Placental epithelial cell (primary cell): ENCODE data around the gene CCT8L2.

GRCh38 chr22:11824920-11825531 is 3703.0 kb upstream of the OR11H1 start:
- CAGE, long polyA plus RNA: no peak

DNA sequence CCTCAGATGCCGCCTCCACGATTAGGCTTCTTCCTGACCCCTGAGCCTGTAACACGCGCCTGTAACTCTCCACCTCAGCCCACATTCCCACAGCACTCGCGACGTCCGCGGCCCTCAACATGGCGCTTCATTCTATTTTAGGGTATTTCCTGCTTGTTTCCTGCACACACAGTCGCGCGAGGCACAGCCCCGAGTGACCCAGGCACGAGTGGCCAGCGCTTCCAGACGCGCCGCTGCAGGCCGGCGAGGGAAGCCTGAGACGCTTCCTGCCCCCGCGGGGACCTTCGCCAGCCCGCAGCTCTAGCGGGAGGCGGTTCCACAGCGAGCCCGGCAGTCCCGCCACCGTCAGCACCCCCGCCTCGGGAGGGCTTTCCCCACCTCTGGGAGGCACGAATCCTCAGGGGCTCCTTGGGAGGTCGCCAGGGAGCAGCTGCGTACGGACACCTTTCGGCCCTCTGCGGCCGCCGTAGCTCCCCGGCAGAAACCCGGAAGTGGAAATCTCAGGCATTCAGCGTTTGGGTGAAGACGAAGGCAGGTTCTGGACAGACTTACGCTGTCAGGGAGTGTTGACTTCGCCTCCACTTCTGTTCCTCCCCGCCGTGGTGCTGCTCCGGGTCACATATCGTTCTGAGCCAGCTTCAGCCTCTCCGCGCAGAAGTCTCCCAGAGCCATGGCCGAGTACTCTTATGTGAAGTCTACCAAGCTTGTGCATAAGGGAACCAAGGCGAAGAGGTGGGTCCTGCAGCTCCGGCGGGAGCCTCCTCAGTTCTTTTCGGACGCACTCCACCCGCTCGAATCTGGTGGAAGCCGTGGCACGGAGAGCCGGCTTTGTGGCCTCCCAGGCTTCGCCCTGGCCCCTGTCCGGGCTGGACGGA is 2926.0 kb upstream of the OR11H1 start:
- CAGE, long polyA plus RNA: no peak

- CAGE, long polyA plus RNA: no peak
Measured at GRCh38 chr22:15775723-15775976, 85.8 kb downstream of the POTEH start.

- CAGE, long polyA plus RNA: no peak
Measured at GRCh38 chr22:16592620-16592866, at the start of gene CCT8L2. TSS of gene CCT8L2 (minus strand) at chr22:16592810.

- CAGE, long polyA plus RNA: no peak
Measured at GRCh38 chr22:16661437-16662347, 69.1 kb upstream of the CCT8L2 start.

DNA sequence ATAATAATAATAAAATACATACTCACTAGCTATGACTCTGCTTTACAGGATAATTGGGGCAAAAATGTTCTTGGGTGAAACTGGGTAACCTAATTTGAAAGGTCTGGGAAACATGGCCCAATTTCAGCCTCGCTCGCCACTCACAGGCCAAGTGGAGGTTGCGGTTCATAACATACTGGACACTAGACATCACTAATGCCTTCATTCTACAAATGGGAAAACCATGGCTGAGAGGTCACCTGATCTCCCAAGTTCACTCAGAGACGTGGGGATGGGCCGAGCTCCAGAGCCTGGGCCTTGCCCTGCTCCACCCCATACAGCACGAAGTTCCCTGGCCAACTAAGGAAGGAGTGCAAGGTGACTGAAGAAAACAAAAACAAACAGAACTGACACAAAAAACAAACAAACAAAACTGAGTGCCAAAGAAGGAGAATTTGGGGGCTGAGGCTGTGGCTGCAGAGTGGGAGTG is 46.4 kb upstream of the ADA2 start:
- CAGE, long polyA plus RNA: no peak

GRCh38 chr22:17477319-17477999 is 85.8 kb upstream of the SLC25A18 start:
- CAGE, long polyA plus RNA: no peak

- CAGE, long polyA plus RNA: no peak
Measured at GRCh38 chr22:17578135-17578826, 15.0 kb downstream of the SLC25A18 start.

GRCh38 chr22:17701953-17702676 is 63.6 kb downstream of the BCL2L13 start:
- CAGE, long polyA plus RNA: no peak

GRCh38 chr22:17769053-17769252 is 5.3 kb downstream of the BID start:
- CAGE, long polyA plus RNA: no peak

- CAGE, long polyA plus RNA: no peak
Measured at GRCh38 chr22:17795904-17796732, 21.8 kb upstream of the BID start.

DNA sequence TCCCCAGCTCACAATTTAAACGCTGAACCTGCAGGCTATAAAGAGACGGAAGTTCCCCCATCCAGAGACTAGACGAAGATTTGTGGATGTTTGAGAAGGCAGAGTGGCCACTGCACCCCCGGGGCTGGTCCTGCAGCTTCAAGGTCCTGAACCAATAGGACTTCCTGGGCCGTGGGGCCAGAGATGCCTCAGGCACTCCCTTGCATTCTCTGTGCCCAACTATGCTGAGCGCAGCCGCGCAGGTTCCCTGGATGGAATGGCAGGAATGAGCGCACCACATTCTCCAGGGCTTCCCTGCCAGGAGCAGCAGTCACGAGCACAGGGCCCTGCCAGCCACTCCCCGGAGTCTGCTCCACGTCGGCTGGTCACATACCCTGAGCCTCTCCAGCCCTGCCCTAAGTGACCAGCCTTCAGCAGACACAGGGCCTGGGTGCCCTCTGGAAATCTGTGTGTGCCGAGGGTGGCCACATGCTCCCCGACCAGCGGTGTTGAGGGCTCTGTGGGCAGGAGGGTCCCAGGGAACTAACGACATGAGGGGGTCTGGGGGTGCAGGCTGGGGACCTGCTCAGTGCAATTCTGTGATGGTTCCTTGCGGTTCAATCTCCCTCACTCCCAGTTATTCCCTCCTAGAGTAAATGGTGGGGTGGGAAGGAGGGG is 33.8 kb upstream of the BID start:
- CAGE, long polyA plus RNA: no peak

DNA sequence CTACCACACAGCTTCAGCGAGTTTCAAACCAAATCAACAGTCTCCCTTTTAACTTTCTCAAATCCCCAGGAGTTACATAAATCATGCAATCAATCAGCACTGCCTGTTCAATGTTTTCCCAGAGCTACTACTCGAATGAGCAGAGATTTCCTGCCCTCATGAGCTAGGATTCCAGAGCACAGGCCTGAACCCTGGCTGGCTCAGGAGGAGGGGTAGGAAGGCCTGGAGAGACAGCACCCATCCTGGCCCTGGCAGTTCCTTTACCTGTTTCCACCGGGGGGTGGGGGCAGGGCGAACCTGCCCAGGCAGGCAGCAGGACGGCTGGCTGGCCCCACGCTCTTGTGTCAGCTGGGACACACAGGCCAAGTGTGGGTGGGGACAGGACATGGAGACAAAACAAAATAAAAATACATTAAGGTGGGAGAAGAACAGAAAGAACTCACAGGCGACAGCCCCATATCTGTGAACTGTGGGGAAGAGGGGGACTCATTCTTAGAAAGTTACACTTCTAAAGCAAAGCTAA is 109.8 kb upstream of the BID start:
- CAGE, long polyA plus RNA: no peak

- CAGE, long polyA plus RNA: no peak
Measured at GRCh38 chr22:17889984-17891205, 116.1 kb upstream of the BID start.

DNA sequence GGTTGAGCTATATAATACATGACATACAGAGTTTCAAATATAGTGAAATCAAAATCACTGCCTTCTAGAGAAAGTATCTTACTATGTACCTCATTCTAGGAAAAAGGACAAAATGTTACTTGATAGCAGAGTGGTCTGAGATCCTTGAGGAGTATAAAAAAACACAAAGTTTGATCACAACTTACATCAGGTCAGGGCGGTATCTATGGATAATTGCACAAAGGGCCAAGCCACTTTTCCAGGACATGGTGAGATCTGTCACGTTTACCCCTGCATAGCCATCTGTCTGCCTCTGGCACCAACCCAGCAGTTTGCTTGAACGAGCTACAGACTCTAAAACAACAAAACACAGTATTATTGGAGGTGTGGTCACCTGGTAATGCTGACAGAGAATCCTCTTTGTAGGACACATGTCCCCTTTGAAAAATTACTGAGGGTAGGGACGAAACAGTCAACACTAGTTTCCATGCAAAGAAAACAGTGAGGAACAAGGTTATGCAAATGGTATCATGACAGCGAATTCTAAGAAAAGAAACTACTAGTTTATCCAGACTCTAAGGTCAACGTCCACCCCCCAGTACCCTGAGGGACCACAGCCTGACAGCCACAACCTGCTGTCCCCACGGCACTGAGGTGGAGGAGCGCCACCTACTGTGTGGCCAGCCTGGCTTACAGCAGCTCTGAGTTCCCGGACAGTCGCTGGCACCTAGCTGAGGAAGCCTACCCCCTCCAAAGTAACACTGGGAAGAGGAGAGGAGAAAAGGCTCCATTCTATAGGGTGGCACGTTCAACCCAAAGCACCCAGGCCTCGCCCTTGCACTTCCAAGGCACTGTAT is 117.2 kb upstream of the BID start:
- CAGE, long polyA plus RNA: no peak

DNA sequence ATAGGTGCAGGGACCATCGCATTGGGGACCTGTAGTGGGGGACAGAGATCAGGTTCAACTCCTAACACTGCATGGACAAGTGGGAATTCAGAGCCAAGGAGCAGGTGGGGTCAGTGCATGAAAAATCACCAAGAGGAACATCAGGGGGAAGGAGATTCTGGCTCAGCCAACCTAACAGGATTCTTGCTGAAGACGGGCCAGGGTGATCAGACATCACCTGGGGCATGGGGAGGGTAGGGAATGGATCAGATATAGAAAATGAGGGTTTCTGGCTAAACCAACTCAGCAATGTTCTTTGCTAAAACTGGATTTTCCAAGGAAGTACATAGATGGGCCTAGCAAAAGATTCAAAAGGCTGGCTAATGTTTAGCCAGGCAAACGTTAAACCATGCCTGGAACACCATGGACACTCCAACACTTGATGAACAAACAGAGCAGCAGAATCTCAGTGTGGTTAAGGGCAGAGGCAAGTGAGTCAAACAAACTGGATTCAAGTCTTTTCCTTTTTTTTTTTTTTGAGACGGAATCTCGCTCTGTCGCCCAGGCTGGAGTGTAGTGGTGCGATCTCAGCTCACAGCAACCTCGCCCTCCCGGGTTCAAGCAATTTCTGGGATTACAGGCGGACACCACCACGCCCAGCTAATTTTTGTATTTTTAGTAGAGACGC is 70.0 kb downstream of the MICAL3 start:
- CAGE, long polyA plus RNA: no peak

- CAGE, long polyA plus RNA: no peak
Measured at GRCh38 chr22:18087370-18087863, 9.6 kb downstream of the PEX26 start.

DNA sequence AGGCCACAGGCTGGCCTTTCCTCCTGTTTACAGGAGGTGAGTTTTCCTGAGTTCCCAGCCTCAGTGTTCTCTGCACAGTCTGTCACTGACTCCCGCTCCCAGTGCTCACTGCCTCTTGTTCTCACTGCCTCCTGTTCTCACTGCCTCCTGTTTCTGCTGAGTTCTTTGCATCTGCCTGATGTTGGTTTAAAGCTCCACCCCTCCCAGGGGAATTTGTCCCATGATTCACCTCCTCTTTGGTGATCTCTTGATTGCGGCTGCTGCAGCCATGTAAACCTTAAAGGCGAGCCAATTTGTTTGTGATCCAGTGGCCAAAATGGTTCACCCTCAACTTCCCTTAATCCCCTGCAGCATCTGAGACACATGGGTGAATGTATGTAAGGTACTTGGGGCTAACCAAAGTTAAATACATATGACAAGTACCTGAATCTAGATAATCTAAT is 6.0 kb upstream of the TUBA8 start:
- CAGE, long polyA plus RNA: no peak

- CAGE, long polyA plus RNA: no peak
Measured at GRCh38 chr22:18119608-18120188, 9.1 kb downstream of the TUBA8 start.

GRCh38 chr22:18148351-18148788 is 1.6 kb upstream of the USP18 start:
- CAGE, long polyA plus RNA: no peak